ENCODE measurements around a stretch of chr10.

GRCh38 chr10:62258945-62259279, 9.7 kb downstream of the RTKN2 start:
- RRBS = no CpG with 5 or more reads among the region's 2 CpGs

DNA sequence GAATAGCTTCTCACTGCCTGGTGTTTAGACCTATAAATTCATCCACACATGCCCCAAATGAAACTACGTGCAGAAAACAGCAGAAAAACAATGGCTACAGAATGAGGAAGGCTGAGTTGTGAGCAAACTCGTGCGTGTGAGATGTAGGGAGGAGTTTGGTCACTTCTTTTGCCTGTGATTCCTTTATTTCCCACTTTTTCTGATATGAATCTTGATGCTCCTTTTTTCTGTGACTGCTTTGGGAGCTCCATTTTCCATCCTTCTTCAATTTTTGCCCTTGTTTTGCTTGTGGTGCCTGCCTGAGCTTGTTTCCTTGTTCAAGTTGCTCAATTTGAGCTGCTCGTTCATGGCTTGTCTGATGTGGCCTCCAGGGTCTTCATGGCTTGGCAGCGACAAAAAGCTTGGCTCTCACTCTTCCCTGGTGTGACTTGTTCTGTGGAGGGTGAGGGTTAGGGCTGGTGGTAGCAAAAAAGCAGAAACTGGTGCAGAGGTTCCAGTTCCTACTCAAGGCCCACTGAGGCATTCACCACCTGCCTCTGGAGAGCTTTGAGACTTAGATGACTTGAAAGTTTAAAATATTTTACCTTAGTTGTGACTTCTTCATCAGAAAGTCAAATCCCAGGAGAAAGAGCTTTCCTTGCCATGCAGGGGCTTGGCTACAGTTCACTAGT, 77.0 kb downstream of the ZNF365 start:
- RRBS = no CpG with 5 or more reads among the region's 5 CpGs

GRCh38 chr10:62658465-62658906, 146.0 kb upstream of the ADO start:
- RRBS = no CpG with 5 or more reads among the region's 9 CpGs

DNA sequence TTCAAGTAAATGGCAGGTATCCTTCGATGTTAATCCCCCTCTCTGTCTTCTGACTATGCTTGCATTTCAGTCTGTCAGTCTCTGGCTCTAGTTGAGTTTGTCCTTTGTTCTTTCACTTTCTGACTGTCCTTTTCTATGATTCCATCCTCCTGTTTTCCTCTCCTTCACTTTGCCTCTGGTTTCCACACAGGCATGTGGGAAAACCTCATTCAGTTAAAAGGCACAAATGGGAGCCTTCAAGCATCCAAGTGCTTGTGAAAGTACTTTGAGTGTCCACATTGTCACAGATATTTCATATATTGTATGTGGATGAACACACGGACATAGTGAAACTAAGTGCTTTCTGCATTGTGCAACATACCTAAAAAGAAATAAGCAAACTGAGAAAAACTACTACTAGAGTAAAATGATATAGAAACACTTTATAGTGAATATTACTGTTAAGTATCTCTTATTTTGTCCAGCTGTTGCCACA, 71.6 kb downstream of the NRBF2 start:
- RRBS = no CpG with 5 or more reads among the region's 2 CpGs

GRCh38 chr10:63264295-63264936, 131.3 kb downstream of the NRBF2 start:
- RRBS = no CpG with 5 or more reads among the region's 2 CpGs

- RRBS = no CpG with 5 or more reads among the region's 4 CpGs
These were observed 1.3 kb downstream of the JMJD1C start for GRCh38 chr10:63464528-63464774.

DNA sequence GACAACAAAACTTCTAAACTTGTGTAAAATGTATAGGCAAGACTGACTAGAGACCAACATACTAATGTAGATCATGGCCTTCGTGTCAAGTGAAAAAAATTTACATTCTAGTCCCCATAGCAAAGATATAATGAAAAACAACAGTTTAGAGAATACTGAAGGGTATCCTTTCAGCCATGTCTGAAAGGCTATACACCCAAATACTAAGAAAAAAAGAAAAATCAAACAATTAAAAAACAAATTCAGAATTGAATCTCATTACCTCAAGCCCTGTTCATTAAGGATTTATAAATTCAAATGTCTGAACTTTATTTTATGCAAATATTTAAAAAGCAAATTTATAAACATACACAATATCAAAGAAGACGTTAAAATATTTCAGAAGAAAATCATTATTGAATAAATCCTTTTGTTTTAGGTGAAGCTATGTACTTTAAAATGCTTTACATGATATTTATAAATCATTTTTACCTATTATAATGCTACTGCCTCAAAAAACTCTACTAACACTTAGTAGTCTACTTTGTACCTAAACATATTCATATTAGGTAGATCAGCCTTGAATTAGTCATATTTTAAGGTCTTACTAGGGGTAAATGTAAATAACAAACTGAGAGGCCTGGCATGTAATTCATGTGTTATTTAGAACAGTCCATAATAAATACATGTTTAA, 21.6 kb upstream of the REEP3 start:
- RRBS = no CpG with 5 or more reads among the region's 2 CpGs

GRCh38 chr10:63707097-63707505, 185.9 kb downstream of the REEP3 start:
- RRBS = no CpG with 5 or more reads among the region's 1 CpG

DNA sequence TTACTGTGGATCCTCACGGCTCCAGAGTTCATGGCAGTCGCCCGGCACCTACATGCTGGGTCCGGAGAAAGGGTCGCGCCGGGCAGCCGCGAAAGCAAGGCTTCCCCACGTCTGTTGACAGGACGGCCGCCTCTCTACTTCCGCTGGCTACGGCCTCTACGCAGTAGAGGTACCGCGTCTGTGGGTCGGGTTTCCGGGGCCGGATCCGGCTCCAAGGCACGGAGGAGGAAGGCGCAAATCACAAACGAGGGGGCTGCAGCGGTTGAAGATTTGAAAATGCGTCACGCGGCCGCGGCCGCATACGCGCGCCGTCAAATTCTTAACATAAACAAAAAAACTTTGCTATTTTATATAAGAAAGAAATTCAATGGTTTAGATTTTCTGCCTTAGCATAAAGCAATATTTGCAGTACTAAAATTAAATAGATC, 649.6 kb downstream of the REEP3 start:
- RRBS = no CpG with 5 or more reads among the region's 35 CpGs

DNA sequence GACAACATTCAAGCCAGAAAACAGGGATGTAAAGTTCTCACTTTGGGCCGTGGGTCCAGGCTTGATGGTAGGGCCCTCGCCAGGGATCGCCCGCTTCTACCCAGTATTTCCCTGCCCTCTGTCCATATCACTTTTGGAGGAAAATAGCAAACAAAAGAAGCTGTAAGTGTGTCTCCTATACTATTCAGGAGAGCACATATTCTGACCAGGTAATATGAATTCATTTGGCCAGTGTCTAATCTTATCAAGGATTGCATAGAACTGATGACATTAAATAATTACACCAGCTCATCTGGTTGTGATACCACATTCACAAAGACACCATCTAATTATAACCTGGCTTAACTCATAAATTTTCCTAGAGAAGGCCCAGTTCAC, 704.9 kb upstream of the LRRTM3 start:
- RRBS = no CpG with 5 or more reads among the region's 4 CpGs

DNA sequence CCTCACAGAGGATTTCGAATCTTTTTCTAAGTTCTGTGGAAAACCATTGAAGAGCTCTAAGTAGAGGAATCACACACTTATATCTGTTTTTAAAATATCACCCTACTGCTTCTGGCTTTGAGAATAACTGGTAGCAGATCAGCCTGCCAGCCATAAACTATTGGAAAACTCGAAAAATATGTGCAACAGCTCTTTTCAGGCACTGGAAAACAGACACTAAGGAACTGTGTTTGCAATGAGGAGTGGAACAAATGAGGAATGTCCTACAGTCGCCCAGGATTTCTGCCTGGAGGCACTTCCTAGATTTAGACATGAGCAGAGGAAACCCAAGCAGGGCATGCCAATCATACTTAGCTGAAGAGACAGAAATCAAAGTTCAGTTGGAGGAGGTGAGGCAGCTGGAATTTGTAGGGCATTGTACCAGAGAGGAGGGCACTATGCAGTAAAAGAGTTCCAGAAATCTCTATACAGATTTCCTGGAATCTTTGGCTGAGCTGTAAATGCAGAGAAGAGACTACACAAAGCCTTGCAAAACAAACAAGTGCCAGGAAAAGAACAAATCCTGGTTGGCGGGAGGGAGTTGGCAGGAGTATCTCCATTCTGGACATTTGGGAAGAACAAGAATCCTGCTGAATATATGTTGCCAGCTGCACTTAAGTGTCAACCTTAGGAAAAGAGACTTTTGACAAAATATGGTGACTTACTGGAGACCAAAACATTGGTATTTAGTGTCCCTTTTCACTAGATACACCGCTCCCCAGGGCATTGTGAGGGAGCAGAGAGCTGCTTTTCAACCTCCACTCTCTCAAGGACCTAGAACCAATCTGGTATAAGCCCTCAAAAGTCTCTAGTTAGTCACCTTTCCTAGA, 603.5 kb upstream of the LRRTM3 start:
- RRBS = no CpG with 5 or more reads among the region's 5 CpGs

- RRBS = no CpG with 5 or more reads among the region's 17 CpGs
These were observed 119.5 kb downstream of the LRRTM3 start for GRCh38 chr10:67045344-67045690.

- RRBS = no CpG with 5 or more reads among the region's 4 CpGs
These were observed 4.6 kb downstream of the SIRT1 start for GRCh38 chr10:67888869-67889644.

DNA sequence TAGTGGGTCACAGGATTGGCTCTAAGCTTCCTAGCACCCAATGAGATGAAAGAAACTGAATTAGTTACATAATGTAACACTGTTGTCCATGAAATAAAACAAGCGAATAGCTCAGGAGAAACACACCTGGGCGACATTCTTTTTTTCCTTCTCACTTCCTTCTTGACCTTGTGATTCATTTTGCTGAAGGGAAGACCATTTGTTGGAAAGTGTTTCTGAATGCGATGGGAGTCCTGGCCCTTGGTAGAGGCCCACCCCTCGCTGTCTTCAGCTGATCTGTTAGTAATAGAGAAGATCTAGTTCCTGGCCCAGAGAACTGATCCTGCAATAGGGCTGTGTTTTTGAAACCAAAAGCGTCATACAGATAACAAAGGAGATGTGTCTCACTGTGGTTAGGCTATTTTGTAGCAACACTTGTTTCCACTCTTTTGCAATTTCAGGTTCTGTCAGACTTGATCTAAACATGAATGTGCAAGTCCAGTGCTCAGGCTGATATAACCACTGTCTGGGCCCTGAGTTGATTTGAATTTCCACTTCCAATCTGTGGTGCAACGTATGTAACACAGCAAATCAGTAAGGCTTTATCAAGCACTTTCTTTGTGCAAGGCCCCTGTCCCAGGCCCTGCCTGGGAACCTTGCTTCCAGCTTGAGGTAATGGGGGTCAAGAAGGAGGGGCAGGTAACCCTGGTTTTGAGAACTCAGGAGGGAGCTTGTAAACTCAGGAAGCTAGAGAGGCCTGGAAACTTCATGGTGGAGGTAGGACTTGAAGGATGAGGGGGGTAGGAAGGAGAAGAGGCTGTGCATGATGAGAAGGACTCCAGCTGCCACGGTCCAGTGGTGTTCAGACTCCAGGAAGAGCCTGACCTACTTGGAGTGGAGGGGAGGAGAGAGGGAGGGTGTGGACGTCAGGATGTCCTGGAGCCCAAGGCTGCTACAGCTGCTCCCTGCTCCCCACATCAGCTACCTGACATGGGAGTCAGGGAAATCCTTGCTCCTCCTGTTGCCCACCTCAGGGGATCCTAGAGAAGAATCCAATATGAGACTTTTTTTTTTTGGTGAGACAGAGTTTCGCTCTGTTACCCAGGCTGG, 42.3 kb upstream of the SRGN start:
- RRBS = no CpG with 5 or more reads among the region's 9 CpGs

GRCh38 chr10:69317106-69317631, 1.5 kb upstream of the HK1 start:
- RRBS = no CpG with 5 or more reads among the region's 4 CpGs

DNA sequence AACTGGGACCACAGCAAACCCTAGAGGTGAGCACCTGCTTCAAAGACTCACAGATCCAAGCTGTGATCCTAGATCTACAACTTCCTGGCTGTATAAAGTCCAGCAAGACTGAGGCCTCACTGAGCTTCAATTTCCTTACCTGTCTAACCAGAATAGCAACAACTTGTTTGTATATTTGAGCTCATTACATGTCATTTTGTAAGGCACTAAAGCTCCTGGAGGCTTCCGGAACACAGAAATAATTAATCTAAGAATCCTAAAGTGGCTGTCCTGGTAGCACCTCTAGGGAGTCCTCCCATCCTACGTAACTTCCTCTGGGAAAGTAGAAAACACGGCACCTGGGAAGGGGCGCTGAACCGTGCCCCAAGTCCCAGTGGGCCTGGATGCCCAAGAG, 1.0 kb upstream of the HK1 start:
- RRBS = no CpG with 5 or more reads among the region's 5 CpGs

DNA sequence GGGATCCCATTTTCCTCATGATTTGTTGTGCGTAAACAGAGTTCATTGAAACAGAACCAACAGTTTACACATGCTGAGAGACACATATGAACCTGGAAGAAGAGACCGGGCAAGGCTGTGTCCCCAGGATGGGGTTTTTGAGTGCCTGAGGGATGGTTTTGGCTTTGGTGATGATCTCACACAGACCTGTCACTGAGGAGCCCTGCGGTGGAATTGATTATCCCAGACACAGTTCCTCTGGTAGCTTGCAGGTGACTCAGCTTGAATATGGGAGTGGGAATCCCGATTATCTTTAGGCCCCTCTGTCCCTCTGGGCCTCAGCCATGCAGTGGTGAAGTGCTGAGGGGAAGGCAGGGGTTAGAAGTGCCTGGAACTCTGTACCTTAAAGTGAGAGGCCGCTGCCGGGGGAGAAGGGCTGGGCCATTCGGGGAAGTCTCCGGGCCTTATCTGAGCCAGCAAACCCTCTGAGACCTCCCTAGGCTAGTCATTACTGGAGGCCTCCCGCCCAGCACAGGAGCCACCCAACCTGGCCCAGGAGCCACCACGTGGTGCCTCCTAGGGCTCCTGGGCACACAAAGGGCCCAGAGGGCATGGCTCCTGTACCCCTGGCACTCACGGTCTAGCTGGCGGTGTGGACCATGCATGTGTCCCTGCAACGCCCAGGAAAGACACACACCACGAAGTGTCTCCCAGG, 15.6 kb downstream of the HK1 start:
- RRBS = no CpG with 5 or more reads among the region's 14 CpGs

- RRBS = no CpG with 5 or more reads among the region's 11 CpGs
These were observed 32.5 kb downstream of the TACR2 start for GRCh38 chr10:69384107-69384744.

GRCh38 chr10:69421747-69422539, 5.2 kb upstream of the TACR2 start:
- RRBS = no CpG with 5 or more reads among the region's 14 CpGs

- RRBS = no CpG with 5 or more reads among the region's 8 CpGs
These were observed 5.8 kb downstream of the TSPAN15 start for GRCh38 chr10:69456898-69457596.

All from epithelial cell of esophagus (primary cell).